ENCODE data around the genes COL4A2 and ING1.

DNA sequence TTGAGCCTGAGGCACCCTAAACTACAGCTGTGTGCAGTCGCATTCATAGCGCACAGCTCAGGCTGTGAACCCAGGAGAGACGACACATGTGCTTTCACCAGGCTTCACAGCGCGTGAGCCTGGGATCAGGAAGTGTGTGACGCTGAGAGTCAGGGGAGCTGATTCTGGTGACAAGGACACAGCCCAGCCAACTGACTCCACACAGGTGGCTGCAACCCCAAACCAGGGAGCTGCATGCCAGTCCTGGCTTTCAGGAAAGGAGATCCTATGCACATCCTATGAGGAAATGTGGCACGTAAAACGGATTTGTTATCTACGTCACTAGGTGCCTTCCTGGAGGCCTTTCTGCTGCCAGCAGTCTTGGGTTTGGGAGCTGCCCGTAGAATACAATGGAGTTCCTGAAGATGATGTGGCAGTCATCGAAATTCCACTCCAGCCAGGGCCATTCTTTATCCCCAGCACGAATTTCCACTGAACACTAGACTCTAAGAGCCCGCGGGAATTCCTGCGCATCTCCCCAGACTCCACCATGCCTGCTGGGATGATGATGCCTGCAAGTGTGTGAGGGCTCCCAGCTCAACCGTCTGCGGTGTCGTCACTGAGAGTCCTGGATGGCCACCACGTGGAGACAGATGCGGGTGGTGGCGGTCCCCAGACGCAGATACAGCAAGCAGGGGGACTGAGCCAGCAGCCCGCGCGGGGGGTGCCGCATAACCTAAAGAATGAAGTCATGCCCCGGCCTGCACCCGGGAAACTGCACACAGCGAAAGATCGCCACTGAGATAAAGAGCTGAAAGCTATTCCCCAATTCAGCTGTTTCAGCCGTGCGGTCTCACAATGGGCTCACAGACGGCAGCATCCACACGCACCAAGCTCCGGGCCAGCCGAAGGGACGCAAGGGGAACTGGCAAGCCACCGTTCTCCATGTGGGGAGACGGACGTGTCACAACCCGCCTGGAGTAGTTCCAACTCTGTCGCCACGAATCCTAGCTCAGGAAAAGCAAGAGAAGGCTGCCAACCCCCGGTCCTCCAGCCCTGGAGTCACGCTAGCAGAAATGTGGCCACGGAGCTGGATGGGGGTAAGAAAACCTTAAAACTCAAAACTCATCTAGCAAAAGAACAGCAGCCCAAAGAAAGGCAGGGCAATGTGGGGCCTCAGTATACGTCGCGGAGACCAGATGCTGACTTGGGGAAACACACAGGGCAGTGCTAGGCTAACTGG lies 41.1 kb downstream of the COL4A1 start:
- PRO-cap = bidirectional peak, plus-strand start at position 357 of the sequence, minus-strand start at position 88 of the sequence
- RAMPAGE, long total RNA = no peak

DNA sequence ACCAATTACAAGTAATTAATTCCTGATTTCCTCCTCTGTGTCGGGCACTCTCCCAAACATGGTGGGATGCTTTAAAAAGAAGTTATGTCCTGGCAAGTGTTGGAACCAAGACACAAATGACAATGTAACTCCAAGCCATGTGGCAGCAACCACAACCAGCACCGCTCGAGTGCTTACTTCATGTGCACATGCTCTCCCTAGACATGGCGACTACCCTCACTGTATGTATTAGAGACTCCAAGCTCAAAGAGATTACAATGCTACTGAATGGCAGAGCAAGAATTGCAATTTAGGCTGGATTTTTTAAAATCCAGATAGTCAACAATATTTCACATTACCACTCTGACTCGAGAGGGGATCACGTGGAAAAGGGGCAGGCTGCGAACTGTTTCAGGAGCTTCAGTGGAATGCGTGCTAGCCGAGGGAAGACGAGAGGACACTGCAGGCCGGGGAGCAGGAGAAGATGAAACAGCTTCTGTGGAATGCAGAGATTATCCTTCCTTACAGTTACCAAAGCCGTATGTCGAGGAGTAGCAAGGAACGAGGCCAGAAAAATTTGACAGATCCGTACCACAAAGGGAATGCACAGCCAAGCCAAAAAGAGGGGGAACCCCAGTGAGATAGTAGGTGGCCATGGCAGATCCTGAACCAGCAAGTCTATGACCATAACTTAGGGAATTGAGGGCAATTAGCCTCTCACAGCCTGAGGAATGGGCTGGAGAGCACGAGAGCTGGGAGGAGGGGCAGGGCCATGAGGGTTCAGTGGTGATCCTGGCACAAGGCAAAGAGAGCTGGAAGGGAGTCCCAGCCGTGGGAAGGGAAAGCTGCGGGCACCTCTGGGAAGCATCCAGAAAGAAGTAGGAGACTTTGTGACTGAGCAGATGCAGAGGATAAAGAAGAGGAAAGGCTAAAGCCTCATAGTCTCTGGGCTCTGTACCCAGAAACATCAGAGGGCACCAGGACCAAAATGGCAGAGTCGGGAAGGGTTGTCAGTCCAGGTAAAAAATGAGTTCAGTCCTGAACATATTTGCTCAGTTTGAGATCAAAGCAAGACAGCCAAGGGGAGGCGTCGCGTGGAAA lies 5.3 kb downstream of the COL4A1 start:
- PRO-cap = unidirectional peak, plus-strand start at position 417 of the sequence; bidirectional peak, plus-strand start at position 807 of the sequence, minus-strand start at position 649 of the sequence
- RAMPAGE, long total RNA = no peak

DNA sequence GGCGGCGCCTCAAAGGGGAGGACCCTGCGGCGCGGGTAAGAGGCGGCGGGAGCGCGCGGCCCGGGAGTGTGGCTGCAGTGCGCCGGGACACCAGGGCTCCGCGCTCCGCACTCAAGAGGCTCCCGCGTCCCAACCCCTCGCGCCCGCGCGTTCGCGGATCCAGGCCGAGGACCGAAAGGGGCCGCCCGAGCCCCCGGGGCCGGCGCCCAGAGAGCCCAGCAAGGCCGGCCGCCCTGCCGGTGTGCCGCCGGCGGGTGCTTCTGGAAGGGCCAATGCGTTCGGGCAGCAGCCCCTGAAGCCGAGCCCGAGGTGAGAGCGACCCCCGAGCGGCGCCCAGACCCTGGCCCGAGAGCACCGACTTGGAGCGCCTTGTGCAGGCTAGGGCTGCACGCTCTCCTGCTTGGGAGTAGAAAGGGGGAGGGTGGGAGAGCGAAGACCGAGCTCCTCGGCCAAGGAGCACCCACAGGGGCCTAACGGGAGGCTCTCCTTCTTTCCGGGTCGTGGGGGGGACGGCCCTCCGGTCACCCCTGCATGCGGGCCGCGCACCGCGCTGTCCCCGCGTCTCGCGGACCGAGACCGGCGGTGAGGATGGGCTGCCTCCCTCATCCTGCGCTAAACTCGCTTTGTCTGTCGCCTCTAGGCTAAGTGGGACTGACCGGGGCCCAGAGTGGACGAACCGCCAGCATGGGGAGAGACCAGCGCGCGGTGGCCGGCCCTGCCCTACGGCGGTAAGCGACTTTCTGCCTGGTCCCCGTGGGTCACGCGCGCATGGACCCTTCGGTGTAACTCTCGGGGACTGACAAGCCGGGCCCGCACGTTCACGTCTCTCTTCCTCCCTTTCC lies at the start of gene COL4A2:
COL4A2 (plus strand) TSS at position 65 of the 842 bp plus-strand sequence.
- PRO-cap = bidirectional peak, plus-strand start at position 38 of the sequence, minus-strand start outside the sequence; unidirectional peak, plus-strand start at position 573 of the sequence
- RAMPAGE, long total RNA = no peak

DNA sequence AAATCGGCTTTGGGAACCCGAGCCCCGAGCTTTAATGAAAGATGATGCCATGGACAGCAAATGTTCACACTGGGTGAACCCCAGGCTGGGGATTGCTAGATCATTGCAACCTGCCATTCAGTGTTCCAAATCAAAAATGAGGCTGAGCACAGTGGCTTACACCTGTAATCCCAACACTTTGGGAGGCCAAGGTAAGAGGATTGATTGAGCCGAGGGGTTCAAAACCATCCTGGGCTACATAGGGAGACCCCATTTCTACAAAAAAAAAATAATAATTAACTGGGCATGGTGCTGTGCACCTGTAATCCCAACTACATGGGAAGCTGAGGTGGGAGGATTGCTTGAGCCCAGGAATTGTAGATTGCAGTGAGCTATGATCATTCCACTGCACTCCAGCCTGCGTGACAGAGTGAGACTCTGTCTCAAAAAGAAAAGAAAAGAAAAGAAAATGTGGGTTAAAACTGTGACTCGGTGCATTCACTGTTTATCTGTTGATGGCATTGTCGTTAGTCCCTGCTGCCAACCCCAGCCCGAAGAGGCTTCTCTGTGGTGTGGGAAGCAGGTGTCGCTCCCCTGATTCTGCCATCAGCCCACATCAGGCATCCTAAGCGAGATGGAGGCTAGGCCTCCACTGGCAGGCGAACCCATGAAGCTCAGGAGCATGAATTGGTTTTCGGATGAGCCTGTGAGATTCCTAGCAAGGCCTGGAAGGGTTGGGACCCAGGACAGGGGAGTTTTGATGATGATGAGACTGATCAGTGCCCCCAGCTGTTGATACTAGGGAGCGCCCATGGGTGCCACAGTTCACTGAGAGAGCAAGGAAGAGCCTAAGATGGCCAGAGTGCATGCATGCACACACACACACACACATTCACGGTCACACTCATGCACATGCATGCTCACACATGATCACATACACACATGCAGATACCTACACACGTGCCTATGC lies 87.5 kb downstream of the RAB20 start:
- PRO-cap = no peak
- RAMPAGE, long total RNA = no peak

DNA sequence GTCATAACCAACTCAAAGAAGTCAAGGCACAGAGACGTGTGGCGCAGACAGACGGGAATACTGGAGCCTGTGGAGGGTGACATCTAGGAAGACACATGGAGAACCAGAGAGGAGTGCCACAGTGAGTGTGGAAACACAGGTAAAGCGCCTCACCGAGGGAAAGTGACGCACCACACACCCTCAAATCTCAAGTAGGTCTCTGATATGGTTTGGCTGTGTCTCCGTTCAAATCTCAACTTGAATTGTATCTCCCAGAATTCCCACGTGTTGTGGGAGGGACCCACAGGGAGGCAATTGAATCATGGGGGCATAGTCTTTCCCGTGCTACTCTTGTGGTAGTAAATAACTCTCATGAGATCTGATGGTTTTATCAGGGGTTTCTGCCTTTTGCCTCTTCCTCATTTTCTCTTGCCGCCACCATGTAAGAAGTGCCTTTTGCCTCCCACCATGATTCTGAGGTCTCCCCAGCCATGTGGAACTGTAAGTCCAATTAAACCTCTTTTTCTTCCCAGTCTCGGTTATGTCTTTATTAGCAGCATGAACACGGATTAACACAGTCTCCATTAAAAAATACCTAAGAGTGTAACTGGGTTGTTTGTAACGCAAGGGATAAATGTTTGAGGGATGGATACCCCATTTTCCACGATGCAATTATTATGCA lies 16.8 kb downstream of the RAB20 start:
- PRO-cap = no peak
- RAMPAGE, long total RNA = no peak

- PRO-cap = no peak
- RAMPAGE, long total RNA = no peak
Observed at GRCh38 chr13:110549911-110550569, 11.5 kb downstream of the RAB20 start.

GRCh38 chr13:110559064-110559945 lies 2.2 kb downstream of the RAB20 start:
- PRO-cap = no peak
- RAMPAGE, long total RNA = no peak

DNA sequence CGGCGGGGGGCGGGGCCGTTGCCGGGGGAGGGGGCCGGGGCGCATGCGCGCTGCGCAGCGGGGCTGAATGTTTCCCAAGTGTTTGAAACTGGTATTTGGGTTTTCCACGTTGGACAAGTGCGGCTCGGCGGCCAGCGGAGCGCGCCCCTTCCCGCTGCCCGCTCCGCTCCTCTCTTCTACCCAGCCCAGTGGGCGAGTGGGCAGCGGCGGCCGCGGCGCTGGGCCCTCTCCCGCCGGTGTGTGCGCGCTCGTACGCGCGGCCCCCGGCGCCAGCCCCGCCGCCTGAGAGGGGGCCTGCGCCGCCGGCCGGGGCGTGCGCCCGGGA lies at the start of gene ING1:
ING1 (plus strand) TSS at position 98 of the 325 bp plus-strand sequence.
- PRO-cap = bidirectional peak, plus-strand start at position 98 of the sequence, minus-strand start outside the sequence
- RAMPAGE, long total RNA = no peak

- PRO-cap = no peak
- RAMPAGE, long total RNA = no peak
Observed at GRCh38 chr13:110902885-110903764, 11.7 kb downstream of the ANKRD10 start.

DNA sequence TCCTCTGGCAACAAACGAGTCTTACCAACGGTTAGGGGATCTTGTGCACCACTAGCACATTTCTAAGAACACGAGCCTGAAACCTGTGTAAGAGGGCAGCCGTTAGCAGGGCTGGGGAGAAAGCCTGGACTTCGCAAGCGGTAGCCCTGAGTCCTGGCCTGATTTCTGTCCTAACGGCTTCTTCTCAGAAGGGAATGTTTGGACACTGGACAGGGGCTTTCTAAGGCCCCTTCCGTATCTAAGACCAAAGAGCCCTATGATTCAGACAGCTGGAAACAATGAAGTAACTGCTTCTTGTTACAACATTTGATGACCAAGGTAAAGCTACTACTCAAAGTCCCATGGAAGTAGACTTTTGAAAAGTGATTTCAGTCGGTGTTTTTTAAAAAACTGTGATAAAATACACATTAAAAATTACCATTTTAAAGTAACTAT lies 2.2 kb downstream of the ANKRD10 start:
- PRO-cap = bidirectional peak, plus-strand start at position 309 of the sequence, minus-strand start at position 160 of the sequence
- RAMPAGE, long total RNA = no peak

DNA sequence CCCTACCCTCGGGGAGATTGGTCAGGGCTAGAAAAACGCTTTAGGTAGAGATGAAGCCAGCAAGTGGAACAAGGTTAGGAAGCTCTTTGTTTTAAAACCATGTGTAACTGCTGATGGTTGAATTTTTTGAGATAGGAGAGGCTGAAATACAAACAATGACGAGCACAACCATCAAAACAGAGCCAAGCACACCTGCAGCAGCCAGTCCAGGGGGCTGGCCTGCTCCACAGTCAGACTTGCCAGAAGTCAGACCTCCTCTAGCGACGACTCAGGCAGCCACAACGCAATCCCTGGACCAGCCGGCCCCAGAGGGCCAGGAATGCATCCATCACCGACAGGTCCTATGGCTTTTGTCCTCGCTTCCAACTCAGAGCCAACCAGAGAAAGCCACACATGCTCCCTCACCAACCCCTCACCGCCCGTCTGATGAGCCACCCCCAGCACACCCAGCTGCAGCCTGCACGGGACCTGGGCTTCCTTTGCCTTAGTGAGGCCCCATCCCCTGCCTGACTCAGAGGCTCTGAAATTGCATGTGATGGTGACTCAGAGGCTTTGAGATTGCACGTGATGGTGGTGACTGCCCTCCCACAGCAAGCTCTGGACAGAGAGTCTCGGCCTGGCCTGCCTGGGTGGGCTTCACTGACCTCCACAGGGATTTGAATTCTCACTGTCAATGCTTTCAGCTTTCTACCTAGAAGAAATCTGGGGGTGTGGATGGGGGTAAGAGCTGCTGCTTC lies 40.2 kb upstream of the ANKRD10 start:
- PRO-cap = bidirectional peak, plus-strand start at position 555 of the sequence, minus-strand start at position 270 of the sequence
- RAMPAGE, long total RNA = no peak

- PRO-cap = no peak
- RAMPAGE, long total RNA = no peak
Observed at GRCh38 chr13:111117188-111117696, 2.1 kb downstream of the ARHGEF7 start.

GRCh38 chr13:111204389-111205593 lies 89.7 kb downstream of the ARHGEF7 start:
- PRO-cap = unidirectional peak, minus-strand start at chr13:111204934
- RAMPAGE, long total RNA = no peak

GRCh38 chr13:111280700-111281012 lies 39.8 kb upstream of the TEX29 start:
- PRO-cap = no peak
- RAMPAGE, long total RNA = no peak

DNA sequence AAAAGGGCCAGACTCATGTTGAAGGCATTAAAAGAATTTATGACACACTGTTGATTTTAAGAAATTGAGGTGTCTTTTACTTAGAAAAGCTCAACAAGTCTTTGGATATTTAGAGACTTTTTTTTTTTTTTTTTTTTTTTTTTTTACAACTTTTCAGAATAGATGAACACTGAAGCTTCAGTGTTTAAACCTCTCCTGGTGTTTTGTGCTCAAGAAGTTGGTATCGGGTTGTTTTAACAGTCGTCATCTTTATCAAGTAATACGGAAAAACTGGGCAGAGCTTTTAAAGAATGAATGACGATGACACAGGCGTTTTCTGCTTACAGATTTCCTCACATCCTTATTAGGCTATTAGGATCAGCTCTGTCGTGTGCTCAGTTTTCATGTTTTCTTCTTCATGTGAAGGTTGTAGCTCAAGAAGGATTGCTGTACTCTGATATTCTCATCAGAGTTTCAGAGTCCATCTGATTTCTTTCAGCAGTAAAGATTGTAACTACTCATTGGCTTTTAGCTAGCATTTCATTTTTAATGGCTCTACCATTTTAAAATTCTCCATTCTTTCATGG lies 39.3 kb upstream of the TEX29 start:
- PRO-cap = no peak
- RAMPAGE, long total RNA = no peak

DNA sequence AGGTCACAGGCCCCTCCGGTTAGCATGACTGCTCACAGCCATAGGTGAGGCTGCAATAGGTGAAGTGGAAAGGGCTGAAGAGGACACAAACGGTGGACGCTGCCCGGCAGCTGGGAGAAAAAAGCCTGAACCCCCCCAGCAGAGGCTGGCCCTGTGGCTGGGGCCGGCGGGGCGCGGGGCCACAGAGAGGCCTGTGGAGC lies 325.4 kb downstream of the TEX29 start:
- PRO-cap = no peak
- RAMPAGE, long total RNA = no peak

DNA sequence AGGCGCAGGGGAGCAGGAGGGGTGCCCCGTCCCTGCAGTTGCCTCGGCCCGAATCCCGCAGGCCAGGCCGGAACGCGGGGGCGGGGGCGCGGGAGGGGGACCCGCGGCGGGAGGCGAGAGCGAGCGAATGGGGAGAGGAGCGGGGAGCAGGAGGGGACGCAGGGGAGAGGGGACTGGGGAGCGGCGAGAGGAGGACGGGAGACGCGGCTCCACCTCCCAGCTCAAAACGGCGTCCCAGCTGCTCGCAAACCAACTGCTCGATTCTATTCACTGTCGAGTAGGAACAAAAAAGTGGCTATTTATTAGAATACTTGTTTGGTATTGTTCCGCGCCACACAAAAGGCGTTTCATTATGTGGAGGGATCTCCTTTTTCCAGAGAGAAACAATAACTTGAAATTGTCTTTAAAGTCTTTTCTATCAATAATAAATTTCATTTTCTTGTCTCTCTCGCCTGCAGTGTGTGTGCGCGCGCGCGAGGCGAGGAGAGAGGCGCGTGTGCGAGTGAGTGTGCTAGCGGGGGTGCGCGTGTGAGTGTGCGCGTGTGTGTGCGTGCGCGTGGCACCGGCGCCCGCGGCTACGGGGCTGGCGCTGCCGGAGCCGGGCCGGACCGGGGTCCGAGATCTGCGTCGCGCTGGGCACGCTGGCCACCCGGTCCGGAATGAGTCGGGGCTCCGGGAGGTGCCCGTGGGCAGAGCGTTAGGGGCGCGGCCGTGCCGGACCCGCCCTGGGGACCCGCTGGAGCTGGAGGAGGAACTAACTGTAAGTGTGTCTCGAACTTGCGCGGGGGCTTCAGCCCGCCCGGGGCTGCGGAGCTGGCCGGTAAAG lies 10.5 kb upstream of the SOX1 start:
- PRO-cap = no peak
- RAMPAGE, long total RNA = no peak

DNA sequence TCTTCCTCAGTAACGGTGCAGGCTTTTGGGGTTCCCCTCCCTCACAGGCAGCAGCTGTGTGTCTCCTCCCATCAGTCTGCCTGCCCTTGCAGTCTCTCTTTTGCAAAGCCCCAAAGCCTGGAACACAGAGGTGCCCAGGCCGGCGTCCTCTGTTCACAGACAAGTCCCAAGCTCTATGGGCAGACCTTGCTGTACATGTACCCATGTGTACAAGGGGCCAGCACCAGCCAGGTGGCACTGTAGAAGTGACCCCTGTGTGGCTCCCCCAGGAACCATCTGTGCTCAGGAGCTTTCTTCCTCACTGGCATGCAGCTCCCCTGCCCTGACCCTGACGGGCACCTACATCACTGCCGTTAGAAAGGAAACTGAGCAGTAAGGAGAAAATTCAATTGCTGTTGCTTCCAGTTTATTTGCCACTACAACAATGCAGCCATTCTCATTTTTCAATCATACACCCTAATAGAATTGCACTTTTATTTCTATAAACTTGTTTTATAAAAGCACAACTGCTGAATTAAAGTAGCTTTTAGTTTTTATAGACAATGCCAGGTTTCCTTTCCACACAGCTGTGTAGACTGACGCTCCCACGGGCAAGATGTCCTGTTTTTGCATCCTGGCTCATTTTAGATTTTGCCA lies 60.1 kb downstream of the TUBGCP3 start:
- PRO-cap = no peak
- RAMPAGE, long total RNA = no peak

GRCh38 chr13:112685882-112686329 lies 3.9 kb upstream of the ATP11A start:
- PRO-cap = no peak
- RAMPAGE, long total RNA = no peak

DNA sequence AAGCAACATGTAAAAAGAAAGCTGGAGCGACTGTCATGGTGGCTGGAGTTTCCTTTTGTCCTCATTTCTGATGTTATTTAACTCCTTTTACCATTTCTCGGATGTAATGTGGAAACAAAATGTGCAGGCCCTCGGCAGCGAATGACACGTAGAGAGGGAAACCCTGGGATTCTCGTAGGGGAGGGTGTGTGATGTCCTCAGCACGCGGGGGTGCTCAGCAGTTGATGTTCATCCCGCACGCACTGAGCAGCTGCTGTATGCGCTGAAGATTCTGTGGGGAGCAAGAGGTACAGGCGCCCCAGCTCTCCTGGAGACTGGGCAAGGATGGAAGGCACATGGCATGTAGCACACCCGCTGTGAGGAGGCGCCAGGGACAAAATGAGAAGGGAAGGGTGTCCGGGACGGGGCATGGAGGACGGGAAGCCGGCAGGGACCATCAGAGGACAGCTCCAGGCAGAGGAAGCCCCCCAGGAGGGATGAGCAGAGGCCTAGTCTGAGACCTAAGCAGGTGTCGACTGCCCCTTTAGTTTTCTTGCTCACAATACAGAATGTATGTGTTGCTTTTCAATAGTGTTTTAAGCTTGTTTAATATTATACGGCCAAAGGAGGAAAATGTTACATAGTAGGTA lies 15.4 kb downstream of the ATP11A start:
- PRO-cap = no peak
- RAMPAGE, long total RNA = no peak